ENCODE measurements around a stretch of chr2.

- PRO-cap = no peak
These were observed 20.3 kb downstream of the NPAS2 start for GRCh38 chr2:100840136-100840779.

DNA sequence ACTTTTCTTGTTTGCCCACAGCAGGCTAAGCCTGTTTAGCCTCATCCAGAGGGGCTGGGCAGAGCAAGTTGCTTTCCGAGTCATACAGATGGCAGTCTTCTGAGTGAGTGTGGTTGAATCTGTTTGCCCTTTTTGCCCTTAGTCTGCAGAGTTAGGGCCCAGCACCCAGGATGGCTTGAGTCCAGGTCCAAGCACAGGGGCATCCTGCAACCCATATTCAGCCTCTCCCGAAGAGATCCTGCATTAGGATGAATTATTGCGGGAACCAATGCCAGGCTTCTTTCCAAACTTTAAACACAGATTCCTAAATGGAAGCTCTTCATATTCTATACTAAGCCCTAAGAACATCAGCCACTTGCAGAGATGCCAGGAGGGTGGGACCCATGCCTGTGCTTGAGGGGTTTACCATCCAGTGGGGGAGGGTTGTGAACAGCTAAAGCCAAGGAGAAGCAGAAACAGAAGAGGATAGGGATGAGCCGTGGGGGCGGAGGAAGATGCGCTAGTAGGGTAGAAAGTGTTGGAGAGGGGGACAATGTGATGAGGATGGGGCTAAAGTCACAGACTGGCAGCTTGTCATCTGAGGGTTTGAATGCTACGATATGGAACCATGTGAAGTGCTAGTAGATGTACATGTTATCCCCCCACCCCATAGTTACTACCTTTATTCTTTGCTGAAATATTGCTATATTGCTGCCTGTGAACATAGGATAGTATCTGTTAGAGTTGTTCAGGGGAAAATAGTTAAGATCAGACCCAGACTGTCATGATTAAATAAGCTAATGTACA lies 68.2 kb downstream of the NPAS2 start:
- PRO-cap = no peak

GRCh38 chr2:100924690-100925602 lies 77.1 kb upstream of the RPL31 start:
- PRO-cap = no peak

- PRO-cap = no peak
These were observed 25.1 kb upstream of the RPL31 start for GRCh38 chr2:100976782-100977501.

- PRO-cap = no peak
These were observed 14.3 kb upstream of the RPL31 start for GRCh38 chr2:100987561-100988418.

DNA sequence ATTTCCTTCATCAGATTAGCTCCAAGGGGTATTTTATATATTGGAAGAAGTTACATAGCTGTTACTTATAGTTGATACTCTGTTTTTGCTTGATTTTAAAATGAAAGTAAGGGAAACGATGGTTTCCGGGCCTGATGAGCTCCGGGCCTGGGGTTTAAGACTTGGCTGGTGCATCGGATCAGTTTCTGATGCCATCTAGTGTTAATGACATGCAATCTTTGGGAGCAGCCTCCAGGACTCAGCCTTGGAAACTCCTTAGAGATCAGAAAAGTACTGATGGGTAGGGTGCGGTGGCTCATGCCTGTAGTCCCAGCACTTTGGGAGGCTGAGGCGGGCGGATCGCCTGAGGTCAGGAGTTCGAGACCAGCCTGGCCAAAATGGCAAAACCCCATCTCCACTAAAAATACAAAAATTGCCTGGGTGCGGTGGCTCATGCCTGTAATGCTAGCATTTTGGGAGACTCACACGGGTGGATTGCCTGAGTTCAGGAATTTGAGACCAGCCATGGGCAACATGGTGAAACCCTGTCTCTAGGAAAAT lies 47.1 kb upstream of the CNOT11 start:
- PRO-cap = unidirectional peak, minus-strand start at position 159 of the sequence

DNA sequence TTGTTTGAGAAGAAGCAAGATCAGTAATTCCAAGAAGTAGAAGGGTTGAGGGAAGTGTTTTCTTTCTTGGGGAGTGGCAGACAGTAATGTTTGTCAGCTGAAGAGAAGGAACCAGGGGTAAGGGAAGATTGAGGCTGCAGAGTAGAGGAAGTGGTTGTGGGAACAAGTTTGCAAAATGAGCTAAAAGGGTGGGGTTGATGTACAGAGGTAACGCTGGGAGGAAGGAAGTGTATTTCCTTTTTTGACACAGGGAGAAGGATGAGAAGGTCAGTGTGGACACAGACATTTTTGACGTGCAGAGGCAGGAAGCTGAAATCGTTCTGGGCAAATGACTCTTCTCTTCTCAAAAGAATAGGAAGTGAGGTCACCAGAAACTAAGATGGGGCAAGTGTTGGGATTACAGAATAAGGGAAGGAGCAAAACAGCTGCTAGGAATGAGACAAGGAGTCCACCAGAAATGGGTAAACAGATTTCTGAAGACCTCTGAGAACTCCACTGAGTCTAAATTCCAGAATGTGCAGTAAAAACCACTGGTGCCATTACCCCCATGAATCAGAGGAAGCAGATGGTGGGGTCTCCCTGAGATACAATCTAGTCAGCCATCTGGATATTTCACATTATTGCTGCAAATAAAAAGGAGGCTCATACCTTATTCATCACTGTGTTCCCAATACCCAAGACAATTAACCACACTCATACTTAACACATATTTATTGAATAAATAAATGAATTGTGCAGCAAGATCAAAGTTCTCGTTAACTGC lies 20.1 kb upstream of the RNF149 start:
- PRO-cap = unidirectional peak, minus-strand start at position 322 of the sequence

DNA sequence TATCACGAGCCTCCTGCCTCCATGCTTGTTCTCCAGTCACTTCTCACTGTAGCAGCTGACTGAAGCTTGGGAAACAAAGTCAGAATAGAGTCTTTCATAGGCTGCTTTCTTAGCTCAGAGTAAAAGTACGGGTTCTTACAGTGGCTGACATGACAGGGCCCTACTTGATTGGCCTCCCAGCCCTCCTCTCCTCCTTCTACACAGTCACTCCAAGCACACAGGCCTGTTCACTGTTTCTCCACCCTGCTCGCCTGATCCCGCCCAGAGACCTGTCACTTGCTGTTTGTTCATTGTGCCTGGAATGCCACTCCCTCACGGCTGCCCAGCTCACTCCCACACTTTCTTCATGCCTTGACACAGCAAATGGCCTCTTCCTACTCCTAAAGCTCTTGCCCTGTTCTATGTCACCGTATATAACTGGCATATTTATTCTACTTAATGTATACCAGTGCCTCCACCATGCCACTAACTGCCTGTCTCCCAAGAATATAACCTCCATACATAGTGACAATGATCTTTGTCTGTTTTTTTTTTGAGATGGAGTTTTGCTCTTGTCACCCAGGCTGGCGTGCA lies 104.8 kb downstream of the MAP4K4 start:
- PRO-cap = no peak

DNA sequence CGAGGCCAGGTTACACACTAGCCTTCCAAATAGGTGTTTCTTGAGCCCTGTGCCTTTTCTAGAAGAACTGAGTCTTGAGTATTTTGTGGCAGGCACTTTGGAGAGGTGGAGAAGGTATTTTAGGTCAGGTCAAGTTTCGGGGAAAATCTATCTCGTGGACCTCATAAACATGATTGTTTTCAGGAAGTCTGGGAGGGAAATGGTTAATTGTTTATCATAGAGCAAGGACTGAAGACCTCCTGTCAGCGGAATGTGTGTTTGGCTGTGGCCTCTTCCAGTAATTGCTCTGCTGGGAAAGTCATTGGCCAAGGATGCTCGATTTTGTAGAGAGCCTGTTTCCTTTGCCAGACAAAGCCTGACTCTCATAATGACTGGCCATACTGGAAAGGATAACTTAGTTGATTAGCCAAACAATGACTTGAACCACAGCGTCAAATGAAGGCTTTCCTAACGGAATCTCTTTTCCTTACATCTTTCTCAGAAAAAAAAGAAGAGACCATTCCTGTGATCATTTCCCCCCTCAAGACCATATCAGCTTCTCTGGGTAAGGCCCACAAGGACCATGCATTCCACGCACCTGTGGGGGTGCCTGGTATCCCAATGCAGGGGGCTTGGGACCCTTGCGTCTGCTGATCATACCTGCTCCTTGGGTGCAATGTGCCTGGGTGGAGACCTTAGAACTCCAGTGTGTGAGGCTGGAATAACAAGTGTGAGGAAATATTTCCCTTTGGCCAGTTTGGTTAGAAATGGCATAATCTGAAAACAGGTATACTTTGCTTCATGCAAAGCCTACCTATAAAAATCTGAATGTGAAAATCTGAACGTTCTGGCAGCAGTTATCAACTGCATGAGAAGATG lies 30.2 kb downstream of the IL1R2 start:
- PRO-cap = no peak

- PRO-cap = no peak
These were observed 39.2 kb downstream of the IL1R2 start for GRCh38 chr2:102030729-102031499.

- PRO-cap = no peak
These were observed 43.2 kb downstream of the IL1R2 start for GRCh38 chr2:102034887-102035341.

DNA sequence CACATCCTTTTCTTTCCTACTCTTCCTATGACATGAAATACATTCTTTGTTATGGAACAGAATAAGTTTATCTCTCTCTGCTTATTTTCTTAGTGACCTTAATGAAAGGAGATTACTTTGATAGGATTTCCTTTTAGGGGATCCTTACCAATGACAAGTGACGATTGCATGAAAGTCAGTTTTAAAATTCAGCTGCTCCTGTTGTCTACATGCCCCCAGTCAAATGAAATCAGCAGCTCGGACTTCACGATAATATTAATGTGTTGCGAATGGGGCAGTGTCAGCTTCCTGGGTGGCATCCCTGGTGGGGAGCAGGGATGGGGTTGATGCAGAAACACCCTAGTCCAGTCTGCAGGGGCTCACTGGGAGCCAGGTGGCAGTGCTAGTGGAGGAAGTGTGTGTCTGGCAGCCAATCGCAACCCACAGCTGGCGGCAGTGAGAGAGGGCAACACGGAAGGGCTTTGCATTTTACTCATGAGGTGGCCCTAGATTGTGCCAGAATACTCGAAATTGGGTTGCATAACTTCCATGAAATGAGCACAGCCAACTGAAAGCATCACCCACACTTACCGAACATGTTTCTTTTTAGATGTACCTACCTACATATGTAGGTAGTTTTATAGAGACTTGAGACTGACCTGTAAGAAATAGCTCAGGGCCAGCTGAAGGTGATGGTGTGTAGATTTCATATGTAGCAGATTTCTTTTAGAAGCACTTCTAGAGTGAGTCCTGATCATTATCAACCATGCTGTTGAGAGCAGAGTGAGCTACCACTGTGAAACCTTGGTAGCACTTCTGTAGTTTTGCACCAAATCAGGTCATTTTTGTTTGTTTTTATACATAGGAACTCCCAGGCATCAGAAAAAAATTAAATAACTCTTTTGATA lies 12.8 kb downstream of the IL18R1 start:
- PRO-cap = no peak

GRCh38 chr2:102387413-102388124 lies 32.0 kb downstream of the IL18R1 start:
- PRO-cap = no peak

DNA sequence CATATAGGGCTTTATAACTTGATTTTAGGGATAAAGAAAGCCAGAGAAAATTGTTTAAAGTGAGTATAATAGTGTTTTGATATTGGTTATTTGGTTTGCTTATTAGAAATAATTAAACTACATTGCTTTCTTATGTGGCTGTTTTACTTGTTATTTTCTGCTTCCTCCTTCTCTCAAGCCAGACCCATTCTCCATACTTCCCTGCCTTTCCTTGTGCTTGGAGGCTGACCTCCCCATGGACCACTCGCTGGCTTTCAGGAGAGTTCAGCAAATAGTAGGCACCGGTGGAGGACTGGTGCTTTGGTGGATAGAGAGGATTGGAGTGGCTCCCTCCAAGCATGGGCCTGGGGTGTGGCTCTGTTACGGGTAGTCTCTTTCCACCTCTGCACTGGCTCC lies 979.3 kb downstream of the TMEM182 start:
- PRO-cap = unidirectional peak, plus-strand start at position 283 of the sequence

DNA sequence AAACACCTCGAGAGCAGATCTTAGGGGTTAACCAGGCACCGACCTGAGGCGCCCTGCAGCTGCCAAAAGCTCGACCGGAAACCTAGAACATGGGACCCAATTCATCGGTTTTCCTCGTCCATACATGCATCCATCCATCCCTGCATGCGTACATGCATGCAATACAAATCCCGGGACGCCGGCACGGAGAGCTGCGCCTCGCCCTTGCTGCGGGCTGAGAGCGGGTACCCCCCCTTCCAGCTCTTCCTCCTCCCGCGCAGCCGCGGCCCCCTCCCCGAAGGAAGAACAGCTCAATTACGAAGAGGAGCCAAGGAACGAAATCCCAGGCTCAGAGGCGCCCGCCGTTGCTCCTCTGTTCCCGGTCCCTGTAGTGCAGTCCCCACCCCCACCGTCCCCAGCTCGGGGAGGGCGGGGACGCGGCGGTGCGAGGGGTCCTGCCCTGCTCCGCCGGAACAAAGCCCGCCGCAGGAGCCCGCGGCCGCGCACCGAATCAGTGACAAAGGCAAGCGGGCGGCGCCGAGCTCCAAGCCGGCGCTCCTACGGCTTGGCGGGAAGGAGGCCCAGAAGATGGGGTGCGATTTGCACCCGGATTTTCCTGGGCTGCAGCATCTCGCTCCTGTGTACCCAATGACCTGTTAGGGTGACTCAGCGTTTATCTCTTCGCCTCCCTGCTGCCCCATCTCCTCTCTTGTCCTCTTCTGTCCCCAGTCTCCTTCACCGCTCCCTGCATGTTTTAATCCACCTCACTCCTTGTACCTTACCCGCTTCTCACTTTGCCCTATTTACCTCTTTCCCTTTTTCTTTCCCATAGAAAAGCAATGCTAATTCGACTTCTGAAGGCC lies 8.9 kb upstream of the POU3F3 start:
- PRO-cap = no peak

- PRO-cap = no peak
These were observed 561 bp upstream of the POU3F3 start for GRCh38 chr2:104853120-104853988.

DNA sequence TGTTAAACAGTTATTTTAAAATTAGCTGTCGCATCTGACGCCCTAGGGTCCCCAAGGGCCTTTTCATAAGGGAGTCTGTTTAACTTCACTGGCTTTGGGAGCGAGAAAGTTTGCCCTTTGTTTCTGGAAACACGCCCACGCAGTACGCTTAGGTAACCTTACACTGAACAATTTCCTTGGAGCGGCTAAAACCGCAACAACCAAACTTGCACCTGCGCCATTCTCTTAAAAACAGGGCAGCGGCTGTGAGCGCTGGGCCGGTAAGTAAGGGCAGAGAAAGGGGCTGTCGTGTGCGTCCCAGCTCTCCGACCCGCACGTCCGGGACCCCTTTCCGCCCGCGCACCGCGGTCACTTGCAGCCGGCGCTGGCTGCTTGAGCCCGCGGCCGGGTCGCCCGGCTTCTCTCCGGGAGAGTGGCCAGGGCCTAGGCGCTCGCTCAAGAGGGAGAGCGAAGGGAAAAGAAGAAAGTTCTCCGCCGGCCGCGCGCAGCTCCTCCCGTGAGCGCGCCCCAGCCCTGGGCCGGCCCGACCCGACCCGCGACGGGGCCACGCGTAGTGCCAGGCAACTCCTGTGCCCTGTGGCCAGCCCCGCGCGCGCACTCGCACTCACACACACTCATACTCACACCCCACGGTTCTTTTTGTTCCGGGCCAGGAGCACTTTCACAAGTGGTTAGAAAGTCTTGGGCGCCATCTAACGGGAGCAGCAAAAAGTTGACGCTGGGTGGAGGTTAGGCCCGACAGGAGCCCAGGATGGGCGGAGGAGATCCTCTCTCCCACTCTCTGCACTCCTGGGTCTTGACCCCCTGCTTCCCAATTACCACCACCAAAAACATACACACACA lies 19.2 kb downstream of the POU3F3 start:
- PRO-cap = no peak

DNA sequence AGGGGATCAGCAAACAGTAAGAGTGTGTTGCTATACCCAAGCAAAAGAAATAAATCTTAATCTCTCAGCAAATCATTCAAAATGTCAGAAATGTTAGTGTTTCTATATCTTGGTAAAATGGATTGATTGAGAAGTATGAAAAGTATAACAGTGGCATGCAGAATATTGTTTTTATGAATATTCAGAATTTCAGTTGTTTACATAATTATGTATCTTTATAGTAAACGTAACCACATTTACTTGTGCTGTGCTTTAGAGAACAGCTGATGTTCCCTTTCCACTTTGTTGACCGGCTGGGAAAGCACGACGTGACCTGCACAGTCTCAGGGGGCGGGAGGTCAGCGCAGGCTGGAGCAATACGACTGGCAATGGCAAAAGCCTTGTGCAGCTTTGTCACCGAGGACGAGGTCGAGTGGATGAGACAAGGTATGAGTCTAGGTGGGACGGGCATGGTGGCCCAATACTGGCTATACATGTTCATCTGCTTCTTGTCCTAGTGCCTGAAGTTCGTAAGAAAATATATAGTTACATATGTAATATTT lies 59.1 kb downstream of the MRPS9 start:
- PRO-cap = no peak

DNA sequence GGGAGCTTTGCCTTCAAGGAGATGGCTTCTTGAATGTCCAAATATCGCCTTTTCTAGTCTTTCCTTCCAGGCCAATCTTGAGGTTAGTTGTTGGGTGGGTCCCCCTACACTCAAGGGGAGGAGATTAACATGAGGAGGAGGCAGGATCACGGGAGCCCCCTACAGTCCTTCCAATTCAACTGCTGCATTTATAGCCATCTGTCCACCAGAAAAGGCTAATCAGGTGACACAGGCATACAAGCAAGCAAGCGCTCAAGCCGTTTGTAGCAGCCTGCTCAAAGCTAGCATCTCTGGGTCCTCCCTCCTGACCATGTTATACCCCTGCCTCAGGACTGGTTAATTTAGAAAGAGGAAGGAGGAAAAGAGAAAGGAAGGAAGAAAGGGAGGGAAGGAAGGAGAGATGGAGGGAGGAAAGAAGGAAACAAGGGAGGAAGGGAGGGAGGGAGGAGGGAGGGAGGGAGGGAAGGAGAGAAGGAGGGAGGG lies 87.6 kb downstream of the MRPS9 start:
- PRO-cap = no peak

GRCh38 chr2:105328264-105329239 lies 983 bp downstream of the TGFBRAP1 start:
- PRO-cap = no peak